AG09309 (cell line): ENCODE results near the genes MARK3 and COA8.

GRCh38 chr14:103127378-103127540 is 4.0 kb downstream of the TNFAIP2 start:
- RRBS = no CpG with 5 or more reads among the region's 20 CpGs

- RRBS = 100% methylated on average over 3 of the region's 24 CpGs
These were observed 12.1 kb downstream of the TNFAIP2 start for GRCh38 chr14:103135239-103135928.

DNA sequence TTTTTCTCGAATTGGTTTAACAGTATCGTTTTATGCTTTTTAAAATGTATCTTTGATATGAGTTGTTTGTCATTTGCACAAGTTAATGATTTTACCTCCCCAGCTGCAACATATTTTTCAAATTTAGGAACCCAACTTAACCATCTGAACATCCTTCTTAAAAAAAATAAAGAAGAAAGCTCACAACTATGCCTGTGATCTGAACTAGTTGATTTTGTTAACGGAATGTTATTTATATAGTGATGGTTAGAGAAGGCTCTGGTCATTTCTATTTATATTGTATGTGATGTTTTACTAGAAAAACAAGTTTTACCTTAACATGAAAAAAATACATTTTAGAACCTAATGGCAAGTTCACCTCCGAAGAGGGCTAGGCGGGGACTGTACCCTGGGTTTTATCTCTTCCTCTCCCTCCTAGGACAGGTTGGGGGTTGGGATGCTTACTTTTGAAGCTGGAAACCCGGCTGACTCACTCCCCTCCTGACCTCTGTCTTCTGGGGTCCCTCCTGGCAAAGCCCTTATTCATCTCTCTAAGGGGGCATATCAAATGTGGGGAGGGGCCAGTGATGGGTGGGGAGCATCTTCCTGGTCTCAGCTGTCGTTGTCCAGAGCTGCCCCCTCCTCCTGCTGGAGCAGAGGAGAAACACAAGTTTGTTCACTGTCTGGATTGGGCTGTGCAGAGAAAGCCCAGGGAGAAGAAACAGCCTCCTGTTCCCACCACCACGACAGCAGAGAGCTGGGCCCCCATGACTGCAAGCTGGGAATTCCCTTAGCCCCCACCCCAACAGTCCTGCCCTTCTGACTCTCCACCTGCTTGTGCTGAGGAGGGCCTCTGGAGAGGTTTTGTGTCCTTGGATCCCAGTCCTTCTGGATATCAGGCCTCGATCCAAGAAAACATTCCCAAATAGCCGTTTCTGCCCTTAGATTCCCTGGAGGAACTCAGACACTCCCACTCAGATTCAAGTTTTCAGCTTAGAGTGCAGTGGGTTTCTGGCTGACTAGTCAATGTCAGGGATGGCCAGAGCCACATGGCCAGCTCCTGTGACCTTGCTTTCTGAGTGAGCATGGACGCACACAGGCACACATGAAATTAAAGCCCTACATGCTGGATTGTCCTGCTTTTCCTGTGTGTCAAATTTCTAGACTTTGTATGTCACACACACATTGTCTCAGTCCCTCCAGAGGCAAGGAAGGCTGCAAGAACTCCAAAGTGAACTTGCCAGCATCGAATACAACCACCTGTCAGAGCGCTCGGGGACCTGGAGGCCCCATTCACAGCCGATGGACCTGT is 85.9 kb downstream of the TNFAIP2 start:
- RRBS = no CpG with 5 or more reads among the region's 15 CpGs

DNA sequence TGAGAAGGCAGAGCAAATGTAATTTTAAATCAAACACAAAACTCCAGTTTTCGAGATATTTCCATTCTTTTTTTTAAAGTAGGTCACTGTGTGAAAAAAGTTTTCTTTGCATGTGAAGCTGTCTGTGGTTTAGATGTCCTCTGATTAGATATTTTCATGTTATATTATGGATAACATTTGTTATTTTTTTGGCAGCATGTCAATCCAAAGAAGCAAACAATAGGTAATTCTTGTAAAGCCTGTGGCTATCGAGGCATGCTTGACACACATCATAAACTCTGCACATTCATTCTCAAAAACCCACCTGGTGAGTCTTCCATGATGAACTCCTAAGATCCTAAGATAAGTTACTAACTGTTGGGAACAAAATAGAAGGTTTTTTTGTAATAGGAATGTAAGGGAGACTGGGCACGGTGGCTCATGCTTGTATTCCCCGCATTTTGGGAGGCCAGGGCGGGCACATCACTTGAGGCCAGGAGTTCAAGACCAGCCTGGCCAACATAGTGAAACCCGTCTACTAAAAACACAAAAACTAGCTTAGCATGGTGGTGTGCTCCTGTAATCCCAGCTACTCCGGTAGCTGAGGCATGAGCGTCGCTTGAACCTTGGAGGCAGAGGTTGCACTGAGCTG is 3.0 kb downstream of the EIF5 start:
- RRBS = no CpG with 5 or more reads among the region's 9 CpGs

- RRBS = no CpG with 5 or more reads among the region's 5 CpGs
These were observed 4.3 kb downstream of the EIF5 start for GRCh38 chr14:103338127-103338897.

GRCh38 chr14:103385310-103385562 is at the start of gene MARK3:
MARK3 (plus strand) TSS chr14:103385415.
- RRBS = 2% methylated on average over 5 of the region's 25 CpGs

- RRBS = no CpG with 5 or more reads among the region's 7 CpGs
These were observed 31.5 kb downstream of the MARK3 start for GRCh38 chr14:103416596-103417203.

DNA sequence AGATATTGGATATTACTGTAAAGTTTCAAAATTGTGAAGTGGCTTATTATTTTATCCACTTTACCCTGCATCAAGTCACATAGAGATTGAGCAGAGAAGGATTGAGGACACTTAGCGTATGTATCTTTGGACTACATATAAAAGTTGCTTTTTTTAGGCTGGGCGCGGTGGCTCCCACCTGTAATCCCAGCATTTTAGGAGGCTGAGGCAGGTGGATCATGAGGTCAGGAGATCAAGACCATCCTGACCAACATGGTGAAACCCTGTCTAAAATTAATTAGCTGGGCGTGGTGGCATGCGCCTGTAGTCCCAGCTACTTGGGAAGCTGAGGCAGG is 38.2 kb downstream of the CKB start:
- RRBS = no CpG with 5 or more reads among the region's 5 CpGs

GRCh38 chr14:103542014-103543130 is 13.4 kb downstream of the TRMT61A start:
- RRBS = 100% methylated on average over 1 of the region's 40 CpGs

GRCh38 chr14:103561270-103561780 is 1.1 kb downstream of the BAG5 start:
- RRBS = no CpG with 5 or more reads among the region's 15 CpGs

- RRBS = 1% methylated on average over 25 of the region's 116 CpGs
These were observed at the start of gene COA8 for GRCh38 chr14:103562512-103563498. COA8 (plus strand) TSS chr14:103562960.

- RRBS = no CpG with 5 or more reads among the region's 8 CpGs
These were observed 40.9 kb downstream of the KLC1 start for GRCh38 chr14:103669947-103670355.

DNA sequence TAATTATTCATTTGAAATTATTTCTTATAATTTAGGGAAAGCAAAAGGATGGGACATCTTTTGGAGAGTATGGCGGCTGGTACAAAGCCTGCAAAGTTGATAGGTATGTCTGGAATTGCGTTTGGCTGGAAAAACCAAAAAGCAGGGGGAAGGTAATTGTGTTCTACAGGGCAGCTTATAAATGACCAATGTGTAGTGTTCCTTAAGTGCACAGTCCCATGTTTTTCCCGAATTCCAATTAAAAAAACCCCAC is 39.7 kb downstream of the XRCC3 start:
- RRBS = no CpG with 5 or more reads among the region's 3 CpGs

DNA sequence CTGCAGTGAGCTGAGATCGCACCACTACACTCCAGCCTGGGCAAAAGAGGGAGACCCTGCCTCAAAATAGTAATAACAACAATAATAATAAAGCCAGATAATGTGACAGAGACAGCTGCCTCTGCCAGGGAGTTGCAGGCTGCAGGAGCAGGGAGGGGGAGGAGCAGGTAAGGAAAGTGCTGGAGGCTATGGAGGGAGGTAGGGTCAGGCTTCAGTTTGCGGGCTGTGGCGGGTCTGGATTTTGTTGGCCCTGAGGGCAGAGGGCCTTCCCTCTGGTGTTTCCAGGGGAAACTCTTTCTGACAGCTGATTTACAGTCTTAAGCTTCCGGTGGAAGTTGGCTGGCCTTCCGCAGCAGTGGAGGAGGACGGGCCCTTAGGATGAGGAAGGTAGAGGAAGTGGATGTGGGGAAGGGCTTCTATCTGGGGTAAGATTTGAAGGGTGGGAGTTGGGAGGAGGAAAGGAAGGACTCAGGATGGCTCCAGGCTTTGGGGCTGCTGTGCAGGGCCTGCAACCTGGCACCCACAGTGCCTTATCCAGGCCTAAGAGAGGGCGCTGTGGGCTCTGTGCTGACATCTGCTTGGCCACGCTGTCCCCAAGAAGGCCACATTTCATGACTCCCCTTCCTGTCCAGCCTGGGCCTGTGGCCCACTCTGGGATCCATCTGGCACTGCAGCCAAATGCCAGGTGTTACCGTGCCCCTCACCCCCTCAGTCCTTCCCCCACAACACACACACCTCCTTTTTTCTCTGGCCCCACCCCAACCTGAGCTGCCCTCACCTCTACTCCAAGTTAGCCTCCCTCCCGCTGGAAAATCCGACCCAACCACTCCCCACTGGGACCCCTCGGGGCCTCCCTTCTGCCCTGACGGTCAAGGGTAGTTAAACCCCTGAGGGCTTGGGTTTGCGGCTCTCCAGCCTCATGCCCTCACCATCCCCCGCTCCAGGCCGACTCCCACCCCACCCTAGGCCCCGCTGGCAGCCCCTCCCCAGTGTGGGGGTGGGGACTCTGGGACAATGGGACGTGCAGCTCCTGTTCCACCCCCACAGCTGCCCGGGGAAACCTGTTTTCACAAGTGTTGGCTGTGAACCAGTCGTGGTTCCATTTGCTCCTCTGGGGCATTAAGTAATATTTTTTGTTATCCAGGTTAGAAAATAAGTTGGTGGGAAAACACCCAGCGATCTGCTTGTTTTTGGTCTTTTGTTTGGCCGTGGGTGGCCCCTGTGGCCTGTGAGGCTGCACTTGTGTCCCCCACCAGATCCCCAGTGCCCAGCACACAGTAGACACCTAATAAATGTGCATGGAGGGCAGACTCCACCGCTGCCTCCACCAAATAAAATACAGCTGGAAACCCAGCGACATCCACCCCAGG is 7.8 kb upstream of the PPP1R13B start:
- RRBS = no CpG with 5 or more reads among the region's 24 CpGs

GRCh38 chr14:104104683-104105329 is 19.3 kb downstream of the ASPG start:
- RRBS = no CpG with 5 or more reads among the region's 18 CpGs

GRCh38 chr14:104113975-104114623 is 24.3 kb upstream of the KIF26A start:
- RRBS = 47% methylated on average over 8 of the region's 17 CpGs

DNA sequence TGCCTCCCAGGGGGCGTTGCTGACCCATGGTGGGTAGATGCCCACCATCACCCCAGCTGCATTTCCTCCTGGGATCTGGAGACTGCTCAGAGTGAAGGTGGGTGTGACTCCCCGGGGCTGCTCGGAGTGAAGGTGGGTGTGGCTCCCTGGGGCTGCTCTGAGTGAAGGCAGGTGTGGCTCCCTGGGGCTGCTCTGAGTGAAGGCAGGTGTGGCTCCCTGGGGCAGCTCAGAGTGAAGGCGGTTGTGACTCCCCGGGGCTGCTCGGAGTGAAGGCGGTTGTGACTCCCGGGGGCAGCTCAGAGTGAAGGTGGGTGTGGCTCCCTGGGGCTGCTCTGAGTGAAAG is 86.7 kb downstream of the KIF26A start:
- RRBS = no CpG with 5 or more reads among the region's 8 CpGs

GRCh38 chr14:104291358-104292089 is 153.1 kb downstream of the KIF26A start:
- RRBS = no CpG with 5 or more reads among the region's 21 CpGs

- RRBS = 34% methylated on average over 6 of the region's 23 CpGs
These were observed 203.5 kb downstream of the KIF26A start for GRCh38 chr14:104341836-104342420.

DNA sequence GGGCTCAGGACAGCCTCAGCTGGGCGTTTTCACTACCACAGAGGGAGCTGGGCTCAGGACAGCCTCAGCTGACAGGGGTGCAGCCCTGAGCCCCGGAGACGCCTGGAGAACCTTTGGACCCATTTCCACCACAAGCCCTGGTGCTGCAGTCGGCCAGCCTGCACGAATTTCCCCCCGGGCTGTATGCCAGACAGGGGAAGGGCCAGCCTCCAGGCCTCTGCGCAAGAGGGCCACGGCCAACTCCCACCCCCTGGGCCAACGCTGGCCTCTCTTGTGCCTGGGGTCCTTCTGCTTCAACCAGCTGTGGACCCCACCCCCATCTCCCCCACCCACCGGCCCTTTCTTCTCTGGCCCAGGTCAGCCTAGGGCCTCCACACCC is 2.6 kb upstream of the C14orf180 start:
- RRBS = 24% methylated on average over 5 of the region's 10 CpGs